Tongue (tissue), 2 donors: ENCODE measurements around a stretch of chr15.

DNA sequence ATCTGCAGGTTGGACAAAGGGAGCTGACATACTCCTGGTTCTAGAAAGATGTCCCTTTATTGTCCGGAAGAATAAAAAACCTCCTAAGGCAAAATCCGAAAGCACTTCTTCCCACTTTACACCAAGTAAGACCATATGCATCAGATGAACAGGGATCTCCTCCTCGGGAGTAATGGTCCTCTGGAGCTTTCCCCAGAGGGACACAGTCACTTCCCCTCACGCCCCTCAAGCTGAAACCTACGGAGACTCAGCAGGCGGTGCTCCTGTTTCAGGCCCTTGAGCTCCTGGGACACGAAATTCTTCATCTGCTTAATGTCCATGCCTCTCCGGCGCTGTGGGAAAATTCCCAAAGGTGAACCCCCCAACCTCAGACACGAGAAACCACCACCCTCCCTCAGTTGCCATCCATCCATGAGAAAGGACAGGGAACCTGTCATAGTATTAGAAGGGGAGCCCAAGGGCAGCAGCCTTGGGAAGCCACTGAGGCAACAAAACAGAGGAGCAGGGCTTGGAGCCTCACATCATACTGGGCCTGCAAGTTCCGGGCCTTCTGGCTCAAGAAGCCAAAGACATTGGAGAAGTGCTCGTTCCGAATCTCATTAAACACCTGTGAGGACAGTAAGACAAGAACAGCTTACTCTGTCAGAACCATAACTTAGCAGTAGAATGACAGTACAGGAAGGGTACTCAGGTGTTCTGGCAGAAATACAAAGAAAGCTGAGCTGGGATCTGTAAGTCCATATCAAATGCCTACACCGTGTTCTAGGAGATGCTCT, 11.3 kb upstream of the PRC1 start:
- RAMPAGE, long total RNA = no peak

- RAMPAGE, long total RNA = no peak
Measured at GRCh38 chr15:91116113-91116831, 16.2 kb downstream of the SV2B start.

DNA sequence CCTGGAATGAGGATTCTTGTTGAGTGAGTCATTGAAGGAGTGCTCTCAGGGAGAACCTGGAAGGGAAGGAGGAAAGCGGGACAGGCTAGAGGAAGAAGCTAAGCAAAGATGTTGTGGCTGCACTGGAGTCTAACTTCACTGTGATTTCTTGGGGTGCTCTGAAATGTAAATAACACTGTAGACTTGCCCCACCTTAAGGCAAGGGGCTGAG, 307.2 kb downstream of the SV2B start:
- RAMPAGE, long total RNA = no peak

DNA sequence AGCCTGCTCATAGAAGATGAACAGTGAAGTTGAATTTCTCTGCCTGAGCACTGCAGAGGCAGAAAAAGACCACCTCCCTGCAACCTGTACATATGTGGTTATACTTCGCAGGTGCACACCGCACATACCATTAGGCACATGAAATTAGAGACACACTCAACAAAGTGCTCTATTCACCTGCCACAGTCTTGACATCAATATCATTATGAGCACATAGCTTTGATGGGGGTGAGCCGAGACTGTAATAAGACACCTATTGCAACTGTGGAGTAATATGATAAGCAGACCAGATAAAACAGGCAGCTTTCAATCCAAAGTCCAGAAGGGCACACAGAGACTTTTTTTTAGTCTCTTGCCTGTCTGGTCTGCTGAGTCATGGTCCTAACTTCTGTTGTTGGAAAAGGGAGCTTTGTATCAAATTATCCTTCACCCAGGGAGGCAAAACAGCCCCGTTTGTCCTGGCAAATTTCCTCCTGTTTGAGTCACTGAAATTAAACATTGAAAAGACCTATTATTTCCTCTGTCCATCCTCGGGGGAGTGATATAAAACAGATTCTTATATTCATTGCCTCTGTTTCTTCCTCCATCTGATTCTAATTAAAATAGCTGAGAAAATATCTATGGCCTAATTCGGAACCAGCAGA, 316.8 kb upstream of the SLCO3A1 start:
- RAMPAGE, long total RNA = no peak

DNA sequence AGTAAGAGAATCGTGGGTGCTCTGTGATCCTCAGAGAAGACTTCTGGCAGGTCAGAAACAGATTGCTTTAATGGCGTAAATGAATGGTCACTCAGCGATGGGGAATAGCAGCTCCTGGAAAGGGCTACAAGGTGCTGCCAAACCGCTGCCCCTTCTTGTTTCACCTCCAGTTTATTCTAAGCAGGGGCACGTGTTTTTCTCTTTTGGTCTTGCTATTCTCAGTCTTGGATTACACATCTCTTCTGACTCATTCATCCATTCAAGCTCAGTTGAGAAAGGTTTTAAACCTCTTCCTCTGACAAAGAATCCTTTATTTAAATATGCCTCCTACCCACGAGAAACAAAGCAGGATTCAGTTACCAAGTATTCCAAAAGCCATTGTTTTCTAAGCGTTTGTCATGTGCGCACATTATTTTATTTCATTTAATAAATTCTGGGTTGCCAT, 292.2 kb upstream of the SLCO3A1 start:
- RAMPAGE, long total RNA = no peak

DNA sequence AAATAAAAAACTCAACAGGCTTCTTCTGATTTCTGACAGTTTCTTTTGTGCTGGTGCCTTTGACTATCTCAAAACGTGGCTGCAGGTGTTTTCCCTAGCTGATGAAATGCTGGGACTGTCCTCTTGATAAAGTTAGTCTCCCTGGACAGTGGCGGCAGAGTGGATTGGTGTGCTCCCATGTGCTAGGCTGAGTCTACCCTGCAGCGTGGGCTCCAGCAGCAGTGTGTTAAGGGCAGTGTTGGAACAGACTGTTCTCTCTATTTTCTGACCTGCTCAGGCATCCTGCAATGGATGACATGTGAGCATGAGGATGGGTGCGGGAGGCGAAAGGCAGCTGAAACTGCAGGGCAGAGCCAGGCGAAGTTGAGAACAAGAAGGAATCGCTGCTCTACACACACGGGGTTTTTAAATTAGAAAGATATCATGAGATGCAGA, 44.0 kb downstream of the SLCO3A1 start:
- RAMPAGE, long total RNA = no peak

DNA sequence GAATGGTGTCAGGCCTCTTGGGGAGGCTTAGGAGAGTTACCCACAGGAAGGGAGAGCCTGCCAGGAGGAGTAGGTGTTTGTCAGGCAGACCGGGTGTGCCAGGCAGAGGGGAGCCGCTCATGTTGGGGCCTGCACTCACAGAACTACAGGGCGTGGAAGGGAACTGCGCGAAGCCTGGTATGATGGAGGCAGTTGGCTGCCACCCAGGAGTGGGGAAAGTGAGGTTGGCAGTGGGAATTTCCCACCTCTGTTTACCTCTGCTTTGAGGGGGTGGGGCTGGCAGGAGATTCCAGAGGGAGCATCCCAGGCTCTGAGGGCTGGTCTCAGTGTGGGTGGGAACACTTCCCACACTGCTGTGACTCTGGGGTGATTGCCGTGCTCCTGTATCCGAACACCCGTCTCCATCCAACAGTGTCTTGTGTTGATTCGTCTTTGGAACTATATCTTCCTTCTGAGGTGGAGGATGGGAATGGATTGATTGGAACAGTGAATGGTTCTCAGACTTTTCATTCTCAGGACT, 100.0 kb downstream of the SLCO3A1 start:
- RAMPAGE, long total RNA = no peak

GRCh38 chr15:91953978-91954862, 100.7 kb downstream of the SLCO3A1 start:
- RAMPAGE, long total RNA = no peak

GRCh38 chr15:92016210-92017117, 163.0 kb downstream of the SLCO3A1 start:
- RAMPAGE, long total RNA = no peak

DNA sequence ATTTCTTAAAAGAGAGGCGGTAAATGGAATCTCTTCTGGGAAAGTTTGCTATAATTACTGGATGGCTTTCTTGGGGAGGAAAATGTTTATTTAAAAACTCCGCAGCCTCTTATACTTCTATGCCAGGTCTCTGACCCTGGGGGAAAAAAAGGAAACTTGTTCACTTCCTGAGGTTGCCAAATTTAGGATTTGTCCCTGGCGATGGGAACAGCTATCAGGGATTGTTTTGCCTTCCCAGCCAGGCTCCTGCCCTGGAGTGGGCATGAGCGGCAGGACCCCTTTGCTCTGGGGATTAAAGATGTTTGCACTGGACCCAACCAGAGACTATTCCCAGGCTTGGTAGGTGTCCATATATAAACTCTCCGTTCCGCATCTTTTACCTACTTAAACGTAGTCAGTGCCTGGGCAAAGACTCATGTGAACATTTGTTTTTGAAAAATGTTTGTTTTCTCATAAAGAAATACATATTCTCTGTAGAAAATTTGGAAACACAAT, 175.6 kb downstream of the SLCO3A1 start:
- RAMPAGE, long total RNA = no peak

GRCh38 chr15:92162848-92163557, 230.7 kb upstream of the ST8SIA2 start:
- RAMPAGE, long total RNA = no peak

DNA sequence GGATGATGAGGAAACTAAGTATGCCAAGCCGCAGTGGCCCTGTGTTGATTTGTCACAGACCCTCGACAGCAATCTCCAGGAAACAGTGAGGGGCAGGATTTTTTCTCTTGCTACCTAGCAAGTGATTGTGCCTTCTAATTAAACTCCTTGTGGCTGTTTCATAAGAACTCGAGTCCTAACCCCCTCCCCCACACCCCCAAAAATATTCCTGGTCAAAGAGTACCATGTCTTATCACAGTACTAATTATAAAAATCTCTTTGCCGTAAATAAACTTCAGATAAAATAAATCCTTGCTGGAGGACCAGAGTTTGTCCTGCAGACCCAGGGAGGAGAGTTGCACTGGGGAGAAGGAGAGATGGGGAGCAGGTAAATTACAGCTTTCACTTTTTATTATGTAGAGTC, 64.3 kb downstream of the FAM174B start:
- RAMPAGE, long total RNA = no peak

- RAMPAGE, long total RNA = no peak
Measured at GRCh38 chr15:92616488-92616955, 39.1 kb downstream of the FAM174B start.

GRCh38 chr15:92636793-92637408, 18.7 kb downstream of the FAM174B start:
- RAMPAGE, long total RNA = no peak

DNA sequence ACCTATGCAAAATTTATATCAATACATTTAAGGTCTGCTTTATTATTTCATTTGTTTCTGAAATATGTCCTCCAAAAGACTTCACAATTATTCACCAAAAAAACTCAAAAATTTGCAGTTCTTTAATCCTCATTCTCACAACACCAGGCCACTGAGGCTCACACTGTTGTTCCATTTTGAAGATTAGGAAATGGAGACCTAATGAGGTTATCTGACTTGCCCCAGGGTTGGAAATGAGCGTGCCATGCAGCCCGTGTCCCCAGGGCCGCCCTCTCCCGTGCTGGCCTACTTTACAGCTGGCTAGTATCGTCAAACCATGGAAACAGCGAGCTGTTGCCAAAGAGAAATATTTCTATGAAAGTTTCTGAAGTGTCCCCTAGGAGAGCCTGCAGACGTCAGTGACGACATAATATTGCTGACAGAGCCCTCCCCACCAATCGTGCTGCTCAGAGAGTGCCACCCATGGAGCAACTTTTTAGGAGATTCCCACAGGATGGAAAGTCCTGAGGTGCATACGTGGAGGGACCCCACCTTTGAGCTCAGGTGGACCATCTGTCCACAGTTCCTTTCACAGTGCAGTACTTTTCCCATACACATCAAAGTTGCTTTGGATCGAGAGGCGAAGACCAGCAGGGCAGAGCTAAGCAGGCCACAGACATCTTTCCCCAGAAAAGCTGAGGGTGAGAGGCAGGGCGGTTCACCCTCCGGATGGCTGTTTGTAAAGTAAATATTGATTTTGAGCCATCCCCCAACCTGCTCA, 11.2 kb upstream of the FAM174B start:
- RAMPAGE, long total RNA = no peak

GRCh38 chr15:92715744-92716263, 60.2 kb upstream of the FAM174B start:
- RAMPAGE, long total RNA = no peak

GRCh38 chr15:92733618-92734690, 78.4 kb upstream of the FAM174B start:
- RAMPAGE, long total RNA = no peak

GRCh38 chr15:92801405-92802517, 98.4 kb upstream of the CHD2 start:
- RAMPAGE, long total RNA = no peak

GRCh38 chr15:92807910-92809003, 91.9 kb upstream of the CHD2 start:
- RAMPAGE, long total RNA = no peak

- RAMPAGE, long total RNA = no peak
Measured at GRCh38 chr15:92831246-92832317, 68.5 kb upstream of the CHD2 start.